ENCODE results near the genes SSR1, SNRNP48 and TXNDC5.

DNA sequence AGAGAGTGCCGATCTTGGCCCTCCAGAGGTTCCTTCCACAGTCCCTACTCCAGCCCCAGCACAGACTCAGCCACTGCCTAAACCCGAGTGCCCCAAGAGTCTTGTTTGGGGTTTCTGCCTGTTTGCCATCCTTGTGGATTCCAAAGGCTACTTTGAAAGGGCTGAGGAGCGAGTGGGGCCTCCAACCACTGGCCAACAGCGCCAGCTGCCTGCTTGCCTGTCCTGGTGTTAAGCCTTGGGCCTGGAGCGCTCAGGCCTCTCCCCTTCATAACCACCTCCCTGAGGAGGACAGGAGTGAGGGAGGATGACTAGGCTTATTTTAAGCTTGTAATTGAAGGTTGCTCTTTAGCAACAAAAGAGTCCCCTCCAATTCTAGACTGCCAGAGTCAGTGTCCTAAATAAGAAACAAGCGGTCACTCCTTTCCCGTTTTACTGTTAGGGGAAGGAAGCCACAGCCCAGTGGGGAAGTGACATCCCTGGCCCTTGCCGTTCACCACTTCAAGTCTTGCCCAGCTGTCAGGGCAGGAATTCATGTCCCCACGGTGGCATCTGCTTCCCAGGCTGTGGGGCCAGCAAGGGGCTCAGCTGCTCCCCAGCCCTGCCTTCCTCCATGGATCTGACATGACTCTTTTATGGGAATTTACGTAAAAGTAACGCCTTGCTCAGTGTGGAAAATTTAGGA is 58.0 kb downstream of the SSR1 start:
- RAMPAGE, long total RNA, result no peak
- RRBS, 2 experiments, result no CpG with 5 or more reads among the region's 11 CpGs
CAGE:
- cytosol, long polyA minus RNA, result no peak
- cytosol, long polyA plus RNA, result no peak
- long polyA plus RNA, result no peak
- nucleolus, long total RNA, result no peak
- nucleus, long polyA plus RNA, result no peak
- nucleus, long total RNA, result no peak

DNA sequence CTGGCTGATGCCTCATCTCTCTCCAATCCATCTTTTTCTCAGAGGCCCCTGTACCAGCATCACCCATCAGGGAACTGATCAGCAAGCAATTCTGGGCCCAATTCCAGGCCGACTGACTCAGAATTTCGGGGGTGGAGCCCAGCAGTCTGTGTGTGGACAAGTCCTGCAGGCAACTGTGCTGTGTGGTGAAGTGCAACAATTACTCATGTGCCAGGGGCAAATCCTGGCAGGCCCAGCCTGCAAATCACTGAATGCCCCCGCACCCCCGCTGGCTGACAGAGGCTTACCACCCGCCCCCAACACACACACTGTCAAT is 45.6 kb downstream of the SSR1 start:
- RAMPAGE, long total RNA, result no peak
- RRBS, 2 experiments, result no CpG with 5 or more reads among the region's 5 CpGs
CAGE:
- cytosol, long polyA minus RNA, result no peak
- cytosol, long polyA plus RNA, result no peak
- long polyA plus RNA, result no peak
- nucleolus, long total RNA, result no peak
- nucleus, long polyA plus RNA, result no peak
- nucleus, long total RNA, result no peak

DNA sequence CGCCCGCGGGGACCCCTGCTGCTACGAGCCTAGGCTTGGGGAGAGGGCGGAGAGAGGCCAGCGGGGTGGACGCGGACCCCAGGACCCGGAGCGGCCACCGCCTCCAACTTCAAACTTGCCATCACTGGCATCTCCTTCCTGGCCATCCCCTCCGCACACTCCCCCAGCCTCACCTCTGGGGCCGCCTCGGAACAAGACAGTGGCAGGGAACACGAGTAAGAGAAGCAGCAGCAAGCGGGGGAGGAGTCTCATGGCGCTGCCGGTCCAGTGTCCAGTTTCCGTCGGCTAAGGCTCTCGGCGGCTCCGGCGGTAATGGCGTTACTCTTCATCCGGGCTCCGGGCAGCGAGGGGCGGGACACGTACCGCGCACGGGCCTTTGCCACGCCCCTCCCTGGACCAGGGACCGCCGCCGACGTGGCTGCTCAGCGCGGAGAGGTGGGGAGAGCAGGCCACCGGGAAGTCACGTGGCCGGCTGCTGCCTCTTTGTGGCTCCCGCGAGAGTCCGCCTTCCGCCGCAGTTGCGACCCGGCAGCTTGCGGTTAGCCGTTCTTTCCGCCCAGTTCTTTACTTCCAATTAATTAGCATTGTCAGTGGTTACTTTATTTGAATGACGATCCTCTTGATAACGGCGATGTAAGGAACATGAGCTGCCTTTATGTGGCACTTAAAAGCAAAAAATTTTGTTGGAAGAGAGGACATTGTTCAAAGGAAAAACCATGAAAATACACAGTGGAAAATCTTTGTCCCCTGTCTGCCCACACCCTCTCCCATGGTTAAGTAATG is at the start of gene SSR1:
Gene SSR1 (minus strand): TSS at position 331 of the 783 bp plus-strand sequence.
- RAMPAGE, long total RNA, result start-site peak on the minus strand centred at position 313 of the sequence, 80 bp wide, 3,304 and 2,381 reads in 2 replicates
- RRBS, 2 experiments, result 1 to 4% methylated on average over 11 to 17 of the region's 56 CpGs
CAGE:
- cytosol, long polyA minus RNA, result start-site peak on the minus strand centred at position 306 of the sequence, 53 bp wide, 2,670 reads
- cytosol, long polyA plus RNA, result start-site peak on the minus strand centred at position 311 of the sequence, 57 bp wide, 2,096 and 2,088 reads in 2 replicates
- long polyA plus RNA, result start-site peak on the minus strand centred at position 309 of the sequence, 53 bp wide, 1,660 and 2,290 reads in 2 replicates
- nucleolus, long total RNA, result start-site peak on the minus strand centred at position 309 of the sequence, 47 bp wide, 3,591 reads
- nucleus, long polyA plus RNA, result start-site peak on the minus strand centred at position 308 of the sequence, 50 bp wide, 738 and 953 reads in 2 replicates
- nucleus, long total RNA, result no peak

DNA sequence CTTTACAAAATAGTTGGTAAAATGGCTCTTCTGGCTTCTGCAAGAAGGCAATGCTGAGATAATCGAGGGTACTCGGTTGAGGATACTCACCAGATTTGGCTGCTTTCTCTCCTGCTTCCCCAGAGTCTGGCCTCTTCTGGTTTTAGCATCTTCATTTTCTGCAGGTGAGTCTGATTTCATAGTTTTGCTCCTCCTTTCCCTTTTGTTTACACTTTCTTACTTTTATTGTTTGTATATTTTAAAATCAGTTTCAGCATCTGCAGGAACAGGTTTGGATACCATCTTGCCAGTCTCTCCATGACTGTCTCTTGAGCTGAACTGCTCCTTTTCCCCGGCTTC is 22.0 kb upstream of the DSP start:
- RAMPAGE, long total RNA, result no peak
- RRBS, 2 experiments, result no CpG with 5 or more reads among the region's 3 CpGs
CAGE:
- cytosol, long polyA minus RNA, result no peak
- cytosol, long polyA plus RNA, result no peak
- long polyA plus RNA, result no peak
- nucleolus, long total RNA, result no peak
- nucleus, long polyA plus RNA, result no peak
- nucleus, long total RNA, result no peak

DNA sequence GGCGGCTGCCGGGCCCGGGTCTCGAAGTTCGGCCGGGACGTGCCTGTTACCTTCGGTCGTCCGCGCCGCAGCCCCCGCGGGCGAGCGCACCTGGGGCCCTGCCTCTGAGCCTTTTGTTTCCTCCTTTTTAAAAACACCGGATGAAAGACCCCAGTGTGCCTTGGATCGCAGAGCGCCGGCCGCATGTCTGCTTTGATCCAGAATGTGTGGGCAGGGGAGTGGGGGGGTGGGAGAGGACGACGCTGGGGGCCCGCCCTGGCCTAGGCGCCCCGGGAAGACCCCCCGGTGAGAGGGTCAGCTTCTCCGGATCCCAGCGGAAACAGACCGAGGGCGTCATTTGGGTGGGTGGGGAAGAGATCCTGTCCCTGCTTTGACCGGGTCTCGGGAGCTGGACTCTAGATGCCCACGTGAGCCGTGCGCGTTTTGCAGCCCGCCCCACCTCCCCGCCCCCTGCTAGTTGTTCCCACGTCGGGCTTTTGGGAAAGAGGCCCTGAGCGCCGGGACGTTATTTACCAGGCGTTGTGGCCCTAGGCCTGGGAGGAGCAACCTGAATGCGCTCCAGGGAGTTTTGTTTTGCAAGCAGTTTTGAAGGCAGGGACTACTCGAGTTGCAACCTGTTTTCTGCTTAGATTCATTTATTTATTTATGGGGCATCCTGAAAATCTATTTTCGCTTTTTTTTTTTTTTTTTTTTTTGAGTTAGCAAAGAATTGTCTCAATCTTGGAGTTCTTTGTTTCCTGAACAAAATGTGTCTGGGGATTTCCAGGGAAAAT is 1.4 kb downstream of the DSP start:
- RAMPAGE, long total RNA, result no peak
- RRBS, 2 experiments, result 2 to 8% methylated on average over 9 to 21 of the region's 48 CpGs
CAGE:
- cytosol, long polyA minus RNA, result no peak
- cytosol, long polyA plus RNA, result no peak
- long polyA plus RNA, result no peak
- nucleolus, long total RNA, result no peak
- nucleus, long polyA plus RNA, result no peak
- nucleus, long total RNA, result no peak

DNA sequence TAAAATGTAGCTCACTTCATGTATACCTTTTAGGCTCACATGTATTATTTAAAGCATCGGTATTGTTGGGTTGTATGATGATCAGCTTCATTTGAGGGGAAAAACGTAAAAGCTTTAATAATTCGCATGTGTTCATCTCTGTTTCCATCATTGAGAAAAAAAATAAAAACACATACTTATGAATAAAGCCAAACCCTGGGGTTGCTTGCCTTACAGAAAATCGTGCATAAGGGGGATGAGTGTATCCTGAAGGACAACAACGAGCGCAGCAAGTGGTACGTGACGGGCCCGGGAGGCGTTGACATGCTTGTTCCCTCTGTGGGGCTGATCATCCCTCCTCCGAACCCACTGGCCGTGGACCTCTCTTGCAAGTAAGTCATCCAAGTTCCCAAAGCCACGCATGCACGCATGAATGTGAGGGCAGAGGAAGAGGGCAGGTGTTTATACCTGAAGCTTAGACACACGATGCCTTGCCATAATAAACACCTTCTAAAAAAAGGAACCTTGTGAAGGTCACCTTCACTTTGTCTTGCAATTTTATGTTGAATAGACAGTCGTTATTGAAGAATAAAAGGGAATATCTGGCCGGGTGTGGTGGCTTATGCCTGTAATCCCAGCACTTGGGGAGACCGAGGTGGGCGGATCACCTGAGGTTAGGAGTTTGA is 20.9 kb upstream of the SNRNP48 start:
- RAMPAGE, long total RNA, result no peak
- RRBS, 2 experiments, result no CpG with 5 or more reads among the region's 19 CpGs
CAGE:
- cytosol, long polyA minus RNA, result no peak
- cytosol, long polyA plus RNA, result no peak
- long polyA plus RNA, result no peak
- nucleolus, long total RNA, result no peak
- nucleus, long polyA plus RNA, result no peak
- nucleus, long total RNA, result no peak

DNA sequence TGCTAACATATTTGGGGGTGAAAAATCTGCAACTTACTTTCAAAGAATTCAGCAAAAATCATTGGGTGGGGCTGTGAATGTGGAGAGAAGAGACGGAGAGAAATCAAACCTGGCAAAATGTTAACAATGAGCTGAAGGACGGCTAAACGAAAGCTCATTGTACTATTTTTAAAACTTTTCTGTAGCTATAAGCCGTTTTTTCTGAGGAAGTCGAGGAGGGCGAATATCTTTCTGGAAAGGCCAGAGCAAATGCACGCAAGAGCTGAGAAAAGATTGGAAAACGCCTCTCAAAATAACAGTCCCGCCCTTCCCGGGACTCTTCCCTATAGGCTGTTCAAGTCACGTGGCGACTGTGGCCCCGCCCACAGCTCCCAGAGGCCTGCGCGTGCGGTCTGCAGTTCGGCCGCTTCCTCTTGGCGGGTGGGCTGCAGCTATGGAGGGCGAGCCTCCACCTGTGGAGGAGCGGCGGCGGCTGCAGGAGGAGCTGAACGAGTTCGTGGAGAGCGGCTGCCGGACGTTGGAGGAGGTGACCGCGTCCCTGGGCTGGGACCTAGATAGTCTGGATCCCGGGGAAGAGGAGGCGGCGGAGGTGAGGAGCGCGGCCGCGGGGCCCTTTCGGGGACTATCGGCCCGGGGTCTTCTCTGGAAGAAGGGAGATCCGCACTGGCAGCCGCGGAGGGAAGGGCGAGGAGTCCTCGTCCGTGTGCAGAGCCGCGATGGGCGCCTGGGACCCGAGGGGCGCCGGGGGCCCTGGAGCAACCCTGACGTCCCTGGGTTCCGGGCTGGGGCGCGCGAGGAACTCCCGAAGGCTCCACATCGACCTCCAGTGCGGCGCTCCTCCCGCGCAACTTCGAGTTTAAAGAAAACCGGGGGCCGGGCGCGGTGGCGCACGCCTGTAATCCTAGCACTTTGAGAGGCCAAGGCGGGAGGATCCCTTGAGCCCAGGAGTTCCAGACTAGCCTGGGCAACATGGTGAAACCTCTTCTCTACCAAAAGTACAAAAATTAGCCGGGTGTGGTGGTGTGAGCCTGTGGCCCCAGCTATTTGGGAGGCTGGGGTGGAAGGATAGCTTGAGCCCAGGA is at the start of gene SNRNP48:
Gene SNRNP48 (plus strand): TSS at position 374 of the 1,082 bp plus-strand sequence.
- RAMPAGE, long total RNA, result start-site peak on the plus strand centred at position 406 of the sequence, 22 bp wide, 95 and 239 reads in 2 replicates
- RRBS, 2 experiments, result 0 to 2% methylated on average over 9 to 13 of the region's 72 CpGs
CAGE:
- cytosol, long polyA minus RNA, result start-site peak on the plus strand centred at position 388 of the sequence, 33 bp wide, 154 reads
- cytosol, long polyA plus RNA, result no peak
- long polyA plus RNA, result no peak
- nucleolus, long total RNA, result no peak
- nucleus, long polyA plus RNA, result start-site peak on the plus strand centred at position 394 of the sequence, 59 bp wide, 17 and 189 reads in 2 replicates
- nucleus, long total RNA, result no peak

- RAMPAGE, long total RNA, result no peak
- RRBS, 2 experiments, result no CpG with 5 or more reads among the region's 3 CpGs
CAGE:
- cytosol, long polyA minus RNA, result no peak
- cytosol, long polyA plus RNA, result no peak
- long polyA plus RNA, result no peak
- nucleolus, long total RNA, result no peak
- nucleus, long polyA plus RNA, result no peak
- nucleus, long total RNA, result no peak
Observed at GRCh38 chr6:7602562-7602907, 12.5 kb downstream of the SNRNP48 start.

DNA sequence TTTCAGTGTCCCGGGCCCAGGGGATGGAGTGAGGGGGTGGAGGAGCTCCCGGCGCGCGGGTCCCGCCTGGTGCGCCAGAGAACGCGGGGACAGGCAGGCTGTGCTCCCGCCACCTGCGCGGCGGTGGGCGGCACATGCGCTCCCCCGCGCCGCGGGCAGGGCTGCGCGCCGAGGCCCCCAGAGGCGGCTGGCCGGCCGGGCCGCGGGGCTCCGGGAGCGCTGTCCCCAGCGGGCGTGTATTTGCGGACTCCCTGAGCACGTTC is 1.7 kb downstream of the BMP6 start:
- RAMPAGE, long total RNA, result no peak
- RRBS, 2 experiments, result 0% methylated on average over 2 of the region's 33 CpGs; no CpG with 5 or more reads in 1 of the 2 experiments
CAGE:
- cytosol, long polyA minus RNA, result no peak
- cytosol, long polyA plus RNA, result no peak
- long polyA plus RNA, result no peak
- nucleolus, long total RNA, result no peak
- nucleus, long polyA plus RNA, result no peak
- nucleus, long total RNA, result no peak

- RAMPAGE, long total RNA, result no peak
- RRBS, 2 experiments, result 1 to 2% methylated on average over 55 to 64 of the region's 132 CpGs
CAGE:
- cytosol, long polyA minus RNA, result start-site peak on the minus strand at chr6:7910781-7910826, 228 reads
- cytosol, long polyA plus RNA, result start-site peak on the minus strand at chr6:7910782-7911025, 267 and 295 reads in 2 replicates
- long polyA plus RNA, result start-site peak on the minus strand at chr6:7910779-7910872, 172 and 293 reads in 2 replicates
- nucleolus, long total RNA, result start-site peak on the minus strand at chr6:7910762-7911175, 213 reads
- nucleus, long polyA plus RNA, result start-site peak on the minus strand at chr6:7910762-7910948, 120 and 388 reads in 2 replicates
- nucleus, long total RNA, result no peak
Observed at GRCh38 chr6:7910297-7911357, at the start of gene TXNDC5. TXNDC5 (minus strand) TSS chr6:7910788.

GRCh38 chr6:9456166-9456976 is 958.5 kb downstream of the TFAP2A start:
- RAMPAGE, long total RNA, result no peak
- RRBS, 2 experiments, result no CpG with 5 or more reads among the region's 9 CpGs
CAGE:
- cytosol, long polyA minus RNA, result no peak
- cytosol, long polyA plus RNA, result no peak
- long polyA plus RNA, result no peak
- nucleolus, long total RNA, result no peak
- nucleus, long polyA plus RNA, result no peak
- nucleus, long total RNA, result no peak

DNA sequence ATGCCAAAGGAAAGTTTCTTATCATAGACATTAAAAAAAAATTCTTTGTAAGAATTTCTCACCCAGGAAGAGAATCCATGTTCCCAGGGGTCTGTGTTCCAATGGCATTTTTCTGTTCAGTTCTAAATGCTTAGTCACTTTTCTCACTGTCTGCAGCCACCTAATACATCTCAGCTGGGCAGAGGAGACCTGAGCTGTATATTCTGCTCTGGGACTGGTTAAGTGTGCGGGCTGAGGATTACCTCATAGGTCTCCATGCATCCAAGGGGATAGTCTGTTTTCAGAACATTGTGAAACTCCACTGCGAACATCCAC is 947.2 kb downstream of the TFAP2A start:
- RAMPAGE, long total RNA, result no peak
- RRBS, 2 experiments, result no CpG with 5 or more reads among the region's 2 CpGs
CAGE:
- cytosol, long polyA minus RNA, result no peak
- cytosol, long polyA plus RNA, result no peak
- long polyA plus RNA, result no peak
- nucleolus, long total RNA, result no peak
- nucleus, long polyA plus RNA, result no peak
- nucleus, long total RNA, result no peak

GRCh38 chr6:10355585-10355718 is 59.4 kb downstream of the TFAP2A start:
- RAMPAGE, long total RNA, result no peak
CAGE:
- cytosol, long polyA minus RNA, result no peak
- cytosol, long polyA plus RNA, result no peak
- long polyA plus RNA, result no peak
- nucleolus, long total RNA, result no peak
- nucleus, long polyA plus RNA, result no peak
- nucleus, long total RNA, result no peak

- RAMPAGE, long total RNA, result no peak
- RRBS, 2 experiments, result 55 to 63% methylated on average over 7 of the region's 30 CpGs
CAGE:
- cytosol, long polyA minus RNA, result no peak
- cytosol, long polyA plus RNA, result no peak
- long polyA plus RNA, result no peak
- nucleolus, long total RNA, result no peak
- nucleus, long polyA plus RNA, result no peak
- nucleus, long total RNA, result no peak
Observed at GRCh38 chr6:10409016-10410044, 5.5 kb downstream of the TFAP2A start.

GRCh38 chr6:10419914-10420447 is 5.1 kb upstream of the TFAP2A start:
- RAMPAGE, long total RNA, result no peak
- RRBS, 2 experiments, result no CpG with 5 or more reads among the region's 17 CpGs
CAGE:
- cytosol, long polyA minus RNA, result no peak
- cytosol, long polyA plus RNA, result no peak
- long polyA plus RNA, result no peak
- nucleolus, long total RNA, result no peak
- nucleus, long polyA plus RNA, result no peak
- nucleus, long total RNA, result no peak

- RAMPAGE, long total RNA, result no peak
- RRBS, 2 experiments, result no CpG with 5 or more reads among the region's 13 CpGs
CAGE:
- cytosol, long polyA minus RNA, result no peak
- cytosol, long polyA plus RNA, result no peak
- long polyA plus RNA, result no peak
- nucleolus, long total RNA, result no peak
- nucleus, long polyA plus RNA, result no peak
- nucleus, long total RNA, result no peak
Observed at GRCh38 chr6:10485775-10486240, 35.3 kb upstream of the GCNT2 start.

GRCh38 chr6:10556619-10557178 is 35.5 kb downstream of the GCNT2 start:
- RAMPAGE, long total RNA, result no peak
- RRBS, 2 experiments, result no CpG with 5 or more reads among the region's 8 CpGs
CAGE:
- cytosol, long polyA minus RNA, result no peak
- cytosol, long polyA plus RNA, result no peak
- long polyA plus RNA, result no peak
- nucleolus, long total RNA, result no peak
- nucleus, long polyA plus RNA, result no peak
- nucleus, long total RNA, result no peak

- RAMPAGE, long total RNA, result no peak
- RRBS, 2 experiments, result no CpG with 5 or more reads among the region's 7 CpGs
CAGE:
- cytosol, long polyA minus RNA, result no peak
- cytosol, long polyA plus RNA, result no peak
- long polyA plus RNA, result no peak
- nucleolus, long total RNA, result no peak
- nucleus, long polyA plus RNA, result no peak
- nucleus, long total RNA, result no peak
Observed at GRCh38 chr6:10695406-10695751, 607 bp downstream of the PAK1IP1 start.

DNA sequence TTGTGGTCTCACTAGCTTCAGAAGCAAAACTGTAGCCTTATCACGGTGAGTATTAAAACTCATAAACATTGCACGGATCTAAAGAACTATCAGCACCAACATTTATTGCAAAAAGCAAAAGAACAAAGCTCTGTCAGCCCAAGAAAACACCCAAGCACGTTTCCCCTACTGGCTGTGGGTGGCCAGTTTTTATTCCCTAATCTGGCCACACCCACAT is 3.5 kb upstream of the TMEM14C start:
- RAMPAGE, long total RNA, result no peak
- RRBS, 2 experiments, result no CpG with 5 or more reads among the region's 3 CpGs
CAGE:
- cytosol, long polyA minus RNA, result no peak
- cytosol, long polyA plus RNA, result no peak
- long polyA plus RNA, result no peak
- nucleolus, long total RNA, result no peak
- nucleus, long polyA plus RNA, result no peak
- nucleus, long total RNA, result no peak

DNA sequence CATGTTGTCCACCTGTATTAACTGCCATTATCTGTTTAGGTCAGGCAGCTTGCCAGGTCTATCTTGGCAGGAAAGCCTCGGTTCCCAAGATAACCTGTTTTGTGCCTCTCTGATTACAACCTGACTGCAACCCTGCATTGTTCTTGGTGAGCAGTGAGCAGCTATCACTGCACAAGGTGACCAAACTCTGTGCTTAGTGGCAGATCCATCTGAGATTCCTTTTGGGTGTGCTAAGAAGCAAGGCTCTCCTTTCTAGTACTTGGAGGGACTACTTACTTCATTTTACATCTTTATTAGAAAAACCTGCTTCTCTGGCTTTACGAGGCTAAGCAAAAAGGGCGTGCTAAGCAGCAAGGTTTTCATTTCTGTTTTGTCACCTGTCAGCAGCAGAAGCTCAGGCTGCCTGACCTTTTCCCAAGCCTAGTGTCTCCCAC is 23.4 kb upstream of the ELOVL2 start:
- RAMPAGE, long total RNA, result no peak
- RRBS, 2 experiments, result no CpG with 5 or more reads among the region's 3 CpGs
CAGE:
- cytosol, long polyA minus RNA, result no peak
- cytosol, long polyA plus RNA, result no peak
- long polyA plus RNA, result no peak
- nucleolus, long total RNA, result no peak
- nucleus, long polyA plus RNA, result no peak
- nucleus, long total RNA, result no peak

Measured in GM12878 (cell line).